A549 (cell line): ENCODE measurements around a stretch of chr6.

GRCh38 chr6:144331384-144332085, 46.4 kb downstream of the UTRN start:
- PRO-cap: no peak
CAGE:
- cytosol, long polyA plus RNA: no peak
- long polyA plus RNA: no peak
- nucleus, long polyA plus RNA: no peak

DNA sequence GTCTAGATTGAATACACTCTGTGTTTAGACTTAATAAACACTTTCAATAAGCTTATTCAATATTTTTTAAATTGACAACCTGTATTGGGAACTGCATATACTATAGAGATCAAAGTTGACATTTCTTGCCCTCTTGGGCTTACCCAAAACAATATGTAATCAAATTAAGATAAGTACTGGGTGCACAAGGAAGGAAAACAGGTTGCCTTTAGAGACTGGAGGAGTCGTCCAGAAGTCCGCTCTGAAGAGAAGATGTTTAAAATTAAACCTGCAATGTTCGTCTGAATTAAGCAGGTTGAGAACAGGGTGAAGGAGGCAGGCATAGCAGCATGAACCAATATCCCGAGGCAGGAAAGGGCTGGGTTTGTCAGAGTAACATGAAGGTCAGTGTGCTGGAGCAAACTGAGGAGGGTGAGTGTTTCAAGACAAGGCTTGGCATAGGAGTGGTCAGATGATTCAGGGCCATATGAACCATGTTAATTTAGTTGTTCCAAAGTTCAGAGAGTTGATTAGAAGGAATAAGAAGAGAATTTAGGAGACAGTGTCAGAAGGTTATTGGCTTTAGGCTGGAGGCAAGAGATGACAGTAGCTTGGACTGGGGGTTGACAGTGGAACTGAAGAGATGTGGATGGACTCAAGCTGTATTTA, 93.2 kb downstream of the UTRN start:
- PRO-cap: no peak
CAGE:
- cytosol, long polyA plus RNA: no peak
- long polyA plus RNA: no peak
- nucleus, long polyA plus RNA: no peak

- PRO-cap: no peak
CAGE:
- cytosol, long polyA plus RNA: no peak
- long polyA plus RNA: no peak
- nucleus, long polyA plus RNA: no peak
Observed at GRCh38 chr6:144473623-144473961, 188.5 kb downstream of the UTRN start.

DNA sequence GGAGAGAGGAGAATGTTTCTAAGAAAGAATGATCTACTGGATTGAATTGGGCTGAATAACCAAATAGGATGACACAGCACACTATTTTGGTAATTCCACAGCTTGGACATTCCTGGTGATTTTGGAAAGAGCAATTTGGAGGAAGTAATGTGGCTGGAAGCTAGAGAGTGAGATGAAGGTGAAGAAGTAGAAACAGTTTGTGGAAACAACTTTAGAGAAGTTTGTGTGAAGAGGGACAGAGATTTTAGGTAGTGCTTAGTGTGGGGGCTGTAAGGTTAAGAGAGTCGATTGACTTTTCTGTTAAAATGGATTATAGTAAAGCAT, 280.5 kb downstream of the UTRN start:
- PRO-cap: no peak
CAGE:
- cytosol, long polyA plus RNA: no peak
- long polyA plus RNA: no peak
- nucleus, long polyA plus RNA: no peak

- PRO-cap: no peak
CAGE:
- cytosol, long polyA plus RNA: no peak
- long polyA plus RNA: no peak
- nucleus, long polyA plus RNA: no peak
Observed at GRCh38 chr6:144897398-144897943, 612.3 kb downstream of the UTRN start.

- PRO-cap: no peak
CAGE:
- cytosol, long polyA plus RNA: no peak
- long polyA plus RNA: no peak
- nucleus, long polyA plus RNA: no peak
Observed at GRCh38 chr6:145076180-145076627, 659.1 kb downstream of the EPM2A start.

- PRO-cap: no peak
CAGE:
- cytosol, long polyA plus RNA: no peak
- long polyA plus RNA: no peak
- nucleus, long polyA plus RNA: no peak
Observed at GRCh38 chr6:146887690-146888089, 288.9 kb downstream of the ADGB start.

DNA sequence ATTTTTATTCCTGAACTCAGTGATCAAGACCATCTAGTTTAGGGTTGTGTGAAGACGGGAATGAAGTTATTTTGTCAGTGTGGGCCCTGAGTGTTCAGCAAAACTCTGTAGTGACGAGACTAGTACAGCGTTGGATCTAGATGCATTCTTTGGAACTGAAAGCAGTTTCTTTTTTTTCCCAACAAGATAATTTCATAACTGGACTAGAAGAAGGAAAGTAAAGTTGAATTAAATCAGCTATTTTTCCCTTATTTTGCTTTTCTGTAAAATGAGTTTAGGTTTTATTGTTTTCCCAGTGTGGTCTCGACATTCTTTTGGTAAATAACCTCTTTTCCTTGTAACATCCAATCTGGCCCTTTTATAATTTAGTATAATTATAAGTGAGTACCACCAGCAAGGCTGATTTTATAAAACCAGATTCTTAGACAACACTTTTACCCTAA, 3.3 kb downstream of the STXBP5 start:
- PRO-cap: no peak
CAGE:
- cytosol, long polyA plus RNA: no peak
- long polyA plus RNA: no peak
- nucleus, long polyA plus RNA: no peak

- PRO-cap: no peak
CAGE:
- cytosol, long polyA plus RNA: no peak
- long polyA plus RNA: no peak
- nucleus, long polyA plus RNA: no peak
Observed at GRCh38 chr6:147249288-147250007, 45.2 kb downstream of the STXBP5 start.

GRCh38 chr6:147265378-147266464, 61.5 kb downstream of the STXBP5 start:
- PRO-cap: no peak
CAGE:
- cytosol, long polyA plus RNA: no peak
- long polyA plus RNA: no peak
- nucleus, long polyA plus RNA: no peak

DNA sequence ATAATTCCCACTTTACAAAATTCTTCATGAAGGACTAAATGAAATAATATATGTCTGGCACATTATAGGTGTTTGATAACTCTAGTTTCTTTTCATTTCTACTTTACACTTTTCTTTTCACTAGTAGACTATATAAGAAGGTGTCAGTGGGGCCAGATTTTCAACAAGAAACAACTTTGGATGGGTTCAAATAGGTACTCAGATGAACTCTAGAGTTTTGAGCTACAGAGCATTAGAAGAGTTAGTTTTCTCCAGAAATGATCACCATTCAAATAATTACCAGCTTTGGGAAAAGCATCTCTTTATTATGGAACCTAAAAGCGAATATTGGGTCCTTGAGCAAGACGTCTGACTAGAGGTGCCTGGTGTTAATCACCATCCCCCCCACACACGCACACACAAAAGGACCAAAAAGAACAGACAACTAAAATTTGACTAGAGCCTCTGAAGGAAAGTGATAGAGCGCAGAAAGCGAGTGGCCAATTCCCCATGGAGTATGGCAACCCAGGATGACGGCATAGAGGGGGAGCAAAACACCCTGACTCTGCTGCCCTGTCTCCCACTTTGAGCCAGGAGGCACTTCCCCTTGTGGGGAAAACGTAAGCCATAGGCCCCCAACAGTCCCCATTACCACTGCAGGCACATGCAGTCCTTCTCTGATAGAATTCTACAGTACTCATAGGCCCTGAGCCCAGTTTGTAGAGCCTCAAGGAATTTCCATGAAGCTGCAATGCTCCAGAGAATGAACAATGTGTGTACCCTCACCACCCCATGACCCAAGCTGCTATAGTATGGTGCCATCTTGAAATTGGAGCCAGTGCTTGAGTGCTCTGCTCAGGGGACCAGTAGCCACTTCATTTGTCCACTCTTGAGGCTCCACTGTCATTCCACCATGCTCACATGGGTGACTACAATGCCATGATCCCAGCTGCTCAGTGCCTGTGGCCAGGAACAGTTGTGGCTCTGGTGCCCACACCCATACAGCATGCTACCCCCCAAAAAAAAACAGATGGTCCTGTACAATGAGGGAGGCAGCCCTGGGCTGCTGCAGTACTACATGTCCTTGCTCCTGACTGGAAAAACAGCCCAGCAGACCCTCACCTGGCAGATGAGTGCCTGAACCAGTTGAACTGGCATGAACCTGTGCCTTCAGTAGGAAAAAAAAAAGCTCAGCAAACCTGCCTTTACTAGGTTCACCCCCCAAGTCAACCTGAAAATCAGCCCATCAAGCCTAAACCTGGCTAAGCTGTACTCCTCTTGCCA, 91.3 kb downstream of the STXBP5 start:
- PRO-cap: no peak
CAGE:
- cytosol, long polyA plus RNA: no peak
- long polyA plus RNA: no peak
- nucleus, long polyA plus RNA: no peak

- PRO-cap: no peak
CAGE:
- cytosol, long polyA plus RNA: no peak
- long polyA plus RNA: no peak
- nucleus, long polyA plus RNA: no peak
Observed at GRCh38 chr6:147565076-147565594, 56.6 kb downstream of the SAMD5 start.

- PRO-cap: no peak
CAGE:
- cytosol, long polyA plus RNA: no peak
- long polyA plus RNA: no peak
- nucleus, long polyA plus RNA: no peak
Observed at GRCh38 chr6:147618930-147619387, 110.5 kb downstream of the SAMD5 start.

- PRO-cap: no peak
CAGE:
- cytosol, long polyA plus RNA: no peak
- long polyA plus RNA: no peak
- nucleus, long polyA plus RNA: no peak
Observed at GRCh38 chr6:148509078-148509391, 166.4 kb downstream of the SASH1 start.

DNA sequence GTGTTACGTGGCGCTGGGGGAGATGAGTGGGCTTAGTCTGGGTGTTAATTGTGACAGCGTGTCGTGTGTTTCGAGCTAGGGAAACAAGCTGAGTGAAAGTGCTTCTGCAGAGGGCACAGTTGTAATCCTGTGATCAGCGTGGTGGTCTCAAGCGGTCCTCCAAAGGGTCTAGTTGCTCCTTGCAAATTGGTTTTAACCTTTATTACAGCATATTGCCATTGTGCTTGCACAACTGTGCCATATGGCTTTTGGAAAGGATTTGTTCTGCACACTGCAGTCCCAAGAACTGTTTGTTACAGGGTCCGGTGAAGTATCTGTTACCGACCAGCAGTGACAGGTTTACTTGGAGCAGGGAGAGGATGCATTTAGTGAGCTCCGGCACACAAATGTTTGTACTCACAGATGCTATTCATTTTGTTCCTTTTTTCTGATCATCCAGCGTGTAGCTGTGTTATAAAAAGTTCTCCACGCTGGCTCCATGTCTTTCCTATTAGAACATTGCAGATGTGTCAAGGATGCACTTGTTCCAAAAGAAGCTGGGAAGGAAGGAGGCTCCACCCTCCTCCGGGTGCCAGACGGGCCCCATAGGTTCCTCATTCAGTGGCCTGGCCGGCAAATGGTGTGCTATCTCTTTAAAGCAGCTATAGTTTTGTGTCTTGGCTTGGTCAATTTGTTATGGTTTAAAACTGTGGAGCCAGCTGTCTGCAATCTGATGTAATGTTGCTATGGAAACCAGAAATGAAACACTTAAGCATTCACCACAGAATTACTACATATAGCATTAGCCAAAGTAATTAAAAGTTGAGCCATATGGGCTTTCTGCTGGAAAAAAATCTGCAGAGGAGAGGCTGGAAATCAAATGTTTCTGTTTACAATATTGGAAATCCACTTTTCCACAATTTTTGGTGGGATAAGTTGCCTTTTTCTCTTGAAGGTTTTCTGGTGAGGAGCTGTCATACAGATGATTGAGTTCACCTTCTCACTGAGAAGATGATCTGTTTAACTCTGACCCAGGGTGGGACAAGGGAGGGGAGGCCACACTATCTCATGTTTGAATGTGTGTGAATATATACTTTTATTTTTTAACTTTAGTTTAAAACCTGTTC, 167.1 kb downstream of the SASH1 start:
- PRO-cap: no peak
CAGE:
- cytosol, long polyA plus RNA: no peak
- long polyA plus RNA: no peak
- nucleus, long polyA plus RNA: no peak

DNA sequence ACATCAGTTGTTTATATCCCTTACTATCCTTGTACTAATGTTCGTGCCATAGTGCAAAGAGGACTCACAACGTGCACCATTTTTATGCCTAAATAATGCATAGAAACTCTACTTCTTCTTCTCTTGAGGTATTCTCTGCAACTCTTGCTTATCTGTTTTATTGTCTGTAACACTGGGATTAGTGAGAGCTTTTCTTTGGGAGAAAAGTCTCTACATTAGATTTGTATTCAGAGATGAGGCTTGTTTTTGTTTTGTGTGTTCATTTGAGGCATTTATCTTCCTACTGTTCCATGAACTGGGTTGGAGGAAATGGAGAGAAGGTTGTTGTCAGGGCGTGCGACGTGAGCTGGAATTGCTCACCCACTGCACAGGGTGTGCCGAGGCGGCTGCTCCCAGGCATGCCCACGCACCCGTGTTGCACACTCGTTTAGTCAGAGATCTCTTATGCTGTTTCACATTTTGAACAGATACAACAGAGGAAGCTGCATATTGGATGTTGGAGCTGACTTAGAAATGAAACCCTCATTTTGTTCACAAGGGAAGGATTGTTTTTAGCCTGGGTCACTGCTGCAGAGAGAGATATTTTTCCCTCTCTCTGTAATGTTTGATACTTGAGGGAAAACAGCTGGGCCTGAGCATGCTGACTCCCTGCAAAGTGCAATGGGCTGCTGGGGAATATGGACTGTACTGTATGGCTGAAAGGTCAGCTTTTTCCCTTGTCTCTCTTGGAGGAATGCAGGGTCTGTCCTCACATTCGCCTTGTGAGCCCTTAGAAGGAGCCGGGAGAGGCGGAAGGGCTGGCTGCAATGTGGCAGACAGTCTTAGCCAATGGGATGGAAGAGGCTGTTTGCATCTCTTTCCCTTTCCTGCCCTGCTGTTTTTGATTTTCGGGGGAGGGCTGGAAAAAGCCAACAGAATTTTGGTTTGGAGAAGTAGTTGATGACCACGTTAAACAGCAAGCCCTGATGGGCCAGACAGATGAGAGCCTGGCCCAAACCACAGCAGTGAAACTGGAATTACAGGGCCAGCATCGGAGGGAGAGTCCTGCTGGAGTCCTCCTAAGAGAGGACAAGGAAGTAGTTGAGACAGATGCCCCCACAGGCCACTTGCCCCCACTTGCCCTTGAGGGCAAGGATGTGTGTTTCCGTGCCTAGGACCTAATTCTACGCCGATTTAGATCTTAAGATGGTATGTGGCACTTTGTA, 170.7 kb downstream of the SASH1 start:
- PRO-cap: no peak
CAGE:
- cytosol, long polyA plus RNA: no peak
- long polyA plus RNA: no peak
- nucleus, long polyA plus RNA: no peak

- PRO-cap: no peak
CAGE:
- cytosol, long polyA plus RNA: no peak
- long polyA plus RNA: no peak
- nucleus, long polyA plus RNA: no peak
Observed at GRCh38 chr6:148693785-148694184, 53.0 kb upstream of the UST start.

GRCh38 chr6:148979352-148979988, 232.6 kb downstream of the UST start:
- PRO-cap: no peak
CAGE:
- cytosol, long polyA plus RNA: no peak
- long polyA plus RNA: no peak
- nucleus, long polyA plus RNA: no peak

- PRO-cap: no peak
CAGE:
- cytosol, long polyA plus RNA: no peak
- long polyA plus RNA: no peak
- nucleus, long polyA plus RNA: no peak
Observed at GRCh38 chr6:149065801-149066720, 251.5 kb upstream of the TAB2 start.

- PRO-cap: no peak
CAGE:
- cytosol, long polyA plus RNA: no peak
- long polyA plus RNA: no peak
- nucleus, long polyA plus RNA: no peak
Observed at GRCh38 chr6:149378491-149379183, 21.4 kb upstream of the SUMO4 start.